BE2C (cell line): ENCODE data around the gene CRACR2A.

- RRBS = no CpG with 5 or more reads among the region's 8 CpGs
These were observed 306.4 kb downstream of the CACNA1C start for GRCh38 chr12:2359088-2359677.

- RRBS = 71% methylated on average over 4 of the region's 10 CpGs
These were observed 254.9 kb upstream of the FKBP4 start for GRCh38 chr12:2539768-2540376.

GRCh38 chr12:2624698-2625103, 170.1 kb upstream of the FKBP4 start:
- RRBS = no CpG with 5 or more reads among the region's 14 CpGs

DNA sequence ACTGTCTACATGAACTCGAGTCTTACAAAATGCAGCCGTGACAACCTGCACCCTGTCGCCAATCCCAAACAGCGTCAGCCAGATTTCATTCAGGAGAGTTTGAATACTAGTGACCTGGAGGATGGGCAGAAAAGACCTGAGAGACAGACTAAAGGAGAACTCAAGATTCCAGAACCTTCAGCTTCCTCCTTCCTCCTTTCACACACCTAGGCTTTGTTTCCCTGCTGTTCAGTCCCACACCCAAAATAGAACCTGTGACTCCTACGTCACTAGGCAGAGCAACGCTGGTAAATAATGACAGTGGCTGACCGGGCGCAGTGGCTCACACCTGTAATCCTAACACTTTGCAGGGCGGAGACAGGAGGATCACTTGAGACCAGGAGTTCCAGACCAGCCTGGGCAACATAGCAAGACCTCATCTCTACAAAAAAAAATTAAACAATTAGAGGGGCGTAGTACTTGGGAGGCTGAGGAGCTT, 166.4 kb upstream of the FKBP4 start:
- RRBS = no CpG with 5 or more reads among the region's 10 CpGs

DNA sequence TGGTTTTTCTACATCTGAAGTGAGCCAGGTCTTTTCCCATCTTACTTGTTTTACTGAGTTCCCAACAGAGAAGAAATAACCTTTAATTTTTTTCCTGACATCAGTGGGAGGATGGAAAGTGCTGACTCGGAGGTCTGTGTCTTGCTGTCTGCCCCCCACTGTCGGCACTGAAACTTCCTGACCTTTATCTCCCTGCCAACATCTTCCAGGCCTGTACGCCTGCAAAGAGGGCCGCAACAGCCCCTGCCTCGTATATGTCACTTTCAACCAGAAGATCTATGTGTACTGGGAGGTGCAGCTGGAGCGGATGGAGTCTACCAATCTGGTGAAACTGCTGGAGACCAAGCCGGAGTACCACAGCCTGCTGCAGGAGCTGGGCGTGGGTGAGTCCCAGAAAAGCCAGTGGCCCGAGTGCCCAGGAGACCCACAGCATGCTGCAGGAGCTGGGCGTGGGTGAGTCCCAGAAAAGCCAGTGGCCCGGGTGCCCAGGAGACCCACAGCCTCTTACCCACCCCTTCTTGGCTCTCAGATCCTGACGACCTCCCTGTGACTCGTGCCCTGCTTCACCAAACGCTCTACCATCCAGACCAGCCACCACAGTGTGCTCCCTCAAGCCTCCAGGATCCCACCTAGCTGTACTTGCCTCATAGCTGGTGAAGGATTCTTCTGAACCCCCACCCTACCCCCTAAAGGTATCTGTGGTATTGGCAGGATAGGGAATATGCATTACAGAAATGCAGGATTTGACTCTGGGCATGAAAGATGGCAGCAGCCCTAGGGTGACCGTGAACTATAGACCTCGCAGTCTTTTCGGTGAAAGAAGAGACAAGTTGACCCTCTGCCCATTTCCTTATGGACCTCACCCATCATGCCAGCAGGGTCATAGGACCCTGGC, 11.0 kb downstream of the NRIP2 start:
- RRBS = no CpG with 5 or more reads among the region's 17 CpGs

GRCh38 chr12:2878183-2879126, 1.4 kb downstream of the RHNO1 start:
- RRBS = no CpG with 5 or more reads among the region's 9 CpGs

GRCh38 chr12:2958215-2958786, 896 bp upstream of the TEAD4 start:
- RRBS = no CpG with 5 or more reads among the region's 11 CpGs

GRCh38 chr12:2962851-2963670, 3.9 kb downstream of the TEAD4 start:
- RRBS = 38% methylated on average over 2 of the region's 16 CpGs

- RRBS = no CpG with 5 or more reads among the region's 5 CpGs
These were observed 35.6 kb upstream of the TSPAN9 start for GRCh38 chr12:3041564-3041978.

GRCh38 chr12:3049460-3049831, 27.7 kb upstream of the TSPAN9 start:
- RRBS = no CpG with 5 or more reads among the region's 7 CpGs

DNA sequence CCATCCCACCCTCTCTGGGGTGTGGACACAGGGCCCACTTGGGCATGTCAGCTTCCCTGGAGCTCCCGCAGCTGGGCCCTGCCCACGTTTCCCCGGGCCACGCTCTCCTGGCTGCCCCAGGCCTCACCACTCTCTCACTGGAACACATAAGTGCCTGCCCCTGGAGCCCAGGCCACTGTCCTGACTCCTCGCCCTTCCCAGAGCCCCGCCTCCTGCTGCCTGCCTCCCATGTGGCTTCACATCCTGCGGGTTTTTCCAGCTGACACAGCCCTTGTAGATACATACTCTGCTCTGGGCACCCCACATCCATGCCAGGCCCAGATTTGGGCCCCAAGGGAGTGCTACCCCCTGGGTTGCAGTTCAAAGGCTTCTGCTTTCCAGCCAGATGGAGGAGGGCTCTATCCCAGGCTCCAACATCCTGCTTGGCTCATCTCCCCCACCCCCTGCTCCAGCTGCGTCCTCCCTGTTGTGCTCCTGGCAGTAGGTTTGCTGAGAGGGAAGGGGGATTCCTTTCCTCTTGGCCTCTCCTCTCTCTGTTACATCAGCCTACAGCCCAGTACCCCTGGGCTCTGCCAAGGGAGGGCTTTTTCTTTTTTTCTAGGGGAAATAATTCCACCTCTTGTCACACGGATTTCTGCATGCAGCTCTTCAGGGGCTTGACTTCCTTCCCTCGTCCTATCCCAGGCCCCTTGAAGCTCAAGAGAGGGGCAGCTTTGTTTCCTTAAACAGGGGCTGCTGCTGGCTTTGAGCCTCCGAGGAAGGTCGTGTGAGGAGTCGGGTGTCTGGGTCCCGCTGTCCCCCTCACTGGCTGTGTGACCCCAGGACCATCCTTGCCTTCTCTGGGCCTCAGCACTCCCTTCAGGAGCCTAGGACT, 60.3 kb downstream of the TSPAN9 start:
- RRBS = no CpG with 5 or more reads among the region's 14 CpGs

DNA sequence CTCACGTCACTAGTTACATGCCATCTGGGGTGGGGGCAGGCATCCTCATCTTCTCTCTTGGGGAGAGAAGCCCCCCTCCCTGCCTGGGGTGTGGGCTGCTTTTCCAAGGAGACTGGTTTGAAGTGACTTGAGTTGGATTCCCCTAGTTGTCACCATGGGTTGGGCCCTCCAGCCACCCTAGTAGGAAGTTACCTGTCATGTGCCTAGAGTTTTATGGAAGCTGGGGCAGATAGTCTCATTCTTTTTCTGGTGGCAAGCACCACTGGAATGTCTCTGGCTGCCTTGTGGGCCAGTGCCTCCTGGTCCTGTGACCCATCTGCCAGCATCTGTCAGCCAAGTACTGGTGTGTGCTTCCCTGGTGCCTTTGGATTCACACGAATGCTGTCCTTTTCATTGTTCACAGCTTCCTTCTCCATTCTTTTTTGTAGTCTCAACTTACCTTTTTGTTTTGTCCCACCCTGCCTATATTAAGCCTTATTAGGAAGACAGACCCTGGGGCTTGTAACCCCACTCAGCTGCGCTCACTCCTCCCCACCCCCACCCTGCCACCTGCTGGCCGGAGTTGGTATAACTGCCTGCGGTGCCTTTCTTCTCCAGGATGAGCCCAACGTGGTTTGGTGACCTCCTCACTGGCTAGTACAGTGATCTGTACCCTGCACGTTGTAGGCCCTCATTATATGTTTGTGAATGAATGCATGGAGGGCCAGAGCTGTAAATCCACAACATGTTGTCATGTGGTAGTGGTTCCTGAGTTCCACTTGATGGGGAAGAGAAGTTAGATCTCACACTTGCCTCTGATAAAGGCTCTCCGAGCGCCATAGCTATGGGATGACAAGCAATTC, 125.7 kb downstream of the TSPAN9 start:
- RRBS = no CpG with 5 or more reads among the region's 9 CpGs

DNA sequence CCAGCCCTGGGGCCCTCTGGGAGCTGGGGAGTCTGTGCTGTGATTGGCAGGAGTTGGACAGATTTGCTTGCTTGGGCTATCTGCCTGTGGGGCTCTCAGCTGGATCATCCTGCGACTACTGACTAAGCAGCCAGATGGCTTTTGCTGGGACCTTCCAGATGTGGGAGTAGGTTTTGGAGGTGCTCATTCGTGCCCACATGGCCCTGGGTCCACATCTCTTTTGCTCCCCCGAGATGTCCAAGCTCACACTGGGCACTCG, 138.9 kb downstream of the TSPAN9 start:
- RRBS = no CpG with 5 or more reads among the region's 4 CpGs

- RRBS = no CpG with 5 or more reads among the region's 7 CpGs
These were observed 26.5 kb downstream of the CRACR2A start for GRCh38 chr12:3726309-3726839.

DNA sequence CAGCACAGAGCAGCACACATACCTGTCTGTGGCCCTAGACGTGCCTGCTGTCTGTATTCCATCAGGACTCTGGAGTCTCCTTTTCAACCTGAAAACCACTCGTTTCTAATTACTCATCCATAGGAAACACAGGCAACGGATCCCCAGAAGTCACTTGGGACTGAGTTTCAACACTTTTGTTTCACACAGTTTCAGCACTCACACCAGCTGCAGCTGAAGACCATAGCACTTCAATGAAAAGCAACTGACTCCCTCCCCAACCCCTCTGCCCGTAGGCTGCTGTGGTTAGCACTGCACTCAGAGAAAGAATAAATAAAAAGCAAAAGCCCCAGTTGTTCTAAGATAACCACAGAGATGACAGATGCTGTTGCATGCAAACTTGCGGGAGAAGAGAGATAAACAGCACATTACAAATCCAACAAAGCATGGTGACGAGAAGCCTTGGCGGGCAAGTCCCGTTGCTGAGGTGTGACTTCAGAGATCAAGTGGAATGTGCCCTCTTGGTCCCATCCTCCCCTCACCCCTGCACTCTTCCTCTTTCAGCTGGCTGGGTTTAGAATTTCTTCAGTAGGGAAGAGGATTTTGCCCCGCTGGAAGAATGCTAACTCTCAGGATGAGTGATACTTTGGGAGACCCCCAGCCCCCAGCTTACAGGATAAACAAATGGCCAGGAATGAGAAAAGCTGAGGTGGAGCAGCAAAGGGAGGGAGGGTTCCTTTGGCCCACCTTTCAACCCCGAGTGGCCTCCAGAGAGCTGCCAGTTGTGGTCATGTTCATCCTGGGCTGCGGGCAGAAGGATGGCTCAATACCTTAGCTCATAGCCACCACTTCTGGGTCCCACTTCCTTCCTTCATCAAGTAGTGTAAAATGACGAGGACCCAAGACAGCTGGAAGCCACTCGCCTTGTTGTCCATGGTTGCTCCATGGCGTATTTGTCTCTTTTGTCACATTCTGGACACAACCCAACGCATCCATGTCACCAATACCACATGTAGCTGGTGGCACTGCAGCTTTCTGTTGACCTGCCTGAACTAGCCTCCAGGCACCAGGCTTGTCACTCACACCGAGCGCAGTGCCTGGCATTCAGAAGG, 24.5 kb downstream of the CRACR2A start:
- RRBS = no CpG with 5 or more reads among the region's 17 CpGs

GRCh38 chr12:3747317-3747975, 5.5 kb downstream of the CRACR2A start:
- RRBS = no CpG with 5 or more reads among the region's 9 CpGs

- RRBS = 24% methylated on average over 19 of the region's 69 CpGs
These were observed at the start of gene CRACR2A for GRCh38 chr12:3752740-3753891. Gene CRACR2A (minus strand): TSS chr12:3753109.

GRCh38 chr12:3816071-3816668, 57.0 kb downstream of the PARP11 start:
- RRBS = no CpG with 5 or more reads among the region's 4 CpGs

- RRBS = 97% methylated on average over 16 of the region's 44 CpGs
These were observed 34.5 kb downstream of the PARP11 start for GRCh38 chr12:3838683-3839107.

- RRBS = no CpG with 5 or more reads among the region's 1 CpG
These were observed 69.7 kb upstream of the CCND2 start for GRCh38 chr12:4203883-4204318.